Measurements from ENCODE around the gene PRXL2A.

GRCh38 chr10:79286117-79287059 is 60.9 kb upstream of the PPIF start:
- PRO-cap: no peak
- RAMPAGE, long total RNA: no peak

GRCh38 chr10:79287874-79288967 is 59.0 kb upstream of the PPIF start:
- PRO-cap: no peak
- RAMPAGE, long total RNA: no peak

DNA sequence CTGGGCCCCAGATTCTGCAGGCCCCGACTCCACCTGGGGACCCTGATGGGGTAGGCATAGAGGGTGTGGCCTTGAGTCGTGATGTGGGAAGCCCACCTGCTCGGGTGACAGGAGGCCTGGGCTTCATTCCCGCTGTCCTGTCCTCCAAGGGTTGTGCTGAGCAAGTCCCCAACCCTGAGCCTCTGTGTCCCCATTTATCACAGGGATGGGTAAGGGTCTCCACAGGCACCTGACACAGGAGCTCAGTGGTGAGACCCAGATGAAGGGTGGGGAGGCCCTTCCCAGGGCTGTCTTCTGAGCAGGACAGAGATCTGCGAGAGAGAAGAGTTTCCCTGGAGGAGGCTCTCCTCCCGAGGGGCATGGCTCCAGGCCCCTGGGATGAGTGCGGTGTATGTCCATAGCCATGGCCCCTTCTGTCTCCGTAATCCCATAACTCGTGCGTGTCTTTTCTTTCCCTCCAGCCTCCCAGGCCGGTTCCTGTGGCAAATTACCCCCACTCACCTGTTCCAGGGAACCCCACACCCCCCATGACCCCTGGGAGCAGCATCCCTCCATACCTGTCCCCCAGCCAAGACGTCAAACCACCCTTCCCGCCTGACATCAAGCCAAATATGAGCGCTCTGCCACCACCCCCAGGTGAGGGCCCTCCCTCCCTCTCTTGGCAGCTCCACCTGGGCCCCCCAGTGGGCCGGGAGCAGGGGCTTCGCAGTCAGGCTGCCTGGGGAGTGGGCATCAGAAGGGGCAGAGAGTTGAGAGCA is 49.1 kb upstream of the PPIF start:
- PRO-cap: no peak
- RAMPAGE, long total RNA: no peak

DNA sequence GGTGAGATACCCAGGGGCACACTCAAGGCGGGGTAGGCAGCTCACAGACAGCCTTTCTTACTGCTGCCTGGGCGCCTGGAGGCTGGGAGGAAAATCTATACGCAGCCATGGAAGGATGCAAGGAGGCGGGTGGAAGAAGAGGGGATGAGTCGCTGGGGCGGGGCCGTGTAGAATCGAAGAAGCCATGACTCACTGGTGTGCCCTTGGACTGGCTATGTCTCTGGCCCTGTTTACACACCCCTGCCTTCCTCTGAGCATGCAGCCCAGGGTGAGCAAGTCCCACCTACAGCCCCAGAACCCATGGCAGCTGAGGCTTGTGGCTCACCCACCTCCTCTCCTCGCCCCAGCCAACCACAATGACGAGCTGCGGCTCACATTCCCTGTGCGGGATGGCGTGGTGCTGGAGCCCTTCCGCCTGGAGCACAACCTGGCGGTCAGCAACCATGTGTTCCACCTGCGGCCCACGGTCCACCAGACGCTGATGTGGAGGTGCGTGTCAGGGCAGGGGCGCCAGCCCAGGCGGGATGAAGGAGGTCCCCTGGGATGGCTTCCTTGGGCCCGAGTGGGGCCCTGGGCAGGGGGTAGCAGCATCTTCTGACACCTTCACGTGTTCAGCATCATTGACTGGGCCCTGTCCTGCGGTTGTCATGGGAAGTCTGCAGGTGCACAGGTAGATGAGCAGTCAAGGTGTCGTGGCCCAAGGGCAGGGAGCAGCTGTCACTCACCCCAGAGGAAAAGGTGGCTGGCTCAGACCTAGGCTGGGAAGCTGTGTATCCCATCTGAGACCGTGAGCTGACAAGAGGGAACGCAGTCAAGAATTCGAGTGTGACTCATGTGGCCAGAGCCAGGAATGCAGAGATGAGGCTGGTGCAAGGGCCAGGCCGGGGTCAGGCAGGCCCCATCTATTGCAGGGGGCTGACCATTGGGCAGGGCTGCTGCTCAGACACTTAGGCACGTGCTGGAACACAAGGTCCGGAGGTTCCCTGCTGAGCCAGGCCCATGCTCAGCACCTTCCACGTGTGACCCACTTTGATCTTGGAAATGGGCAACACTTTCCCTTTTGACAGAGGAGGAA is 48.2 kb upstream of the PPIF start:
- PRO-cap: no peak
- RAMPAGE, long total RNA: no peak

GRCh38 chr10:79301504-79302159 is 45.6 kb upstream of the PPIF start:
- PRO-cap: no peak
- RAMPAGE, long total RNA: no peak

- PRO-cap: no peak
- RAMPAGE, long total RNA: no peak
These were observed 33.5 kb upstream of the PPIF start for GRCh38 chr10:79313592-79314279.

- PRO-cap: no peak
- RAMPAGE, long total RNA: no peak
These were observed 23.9 kb upstream of the PPIF start for GRCh38 chr10:79323188-79323992.

DNA sequence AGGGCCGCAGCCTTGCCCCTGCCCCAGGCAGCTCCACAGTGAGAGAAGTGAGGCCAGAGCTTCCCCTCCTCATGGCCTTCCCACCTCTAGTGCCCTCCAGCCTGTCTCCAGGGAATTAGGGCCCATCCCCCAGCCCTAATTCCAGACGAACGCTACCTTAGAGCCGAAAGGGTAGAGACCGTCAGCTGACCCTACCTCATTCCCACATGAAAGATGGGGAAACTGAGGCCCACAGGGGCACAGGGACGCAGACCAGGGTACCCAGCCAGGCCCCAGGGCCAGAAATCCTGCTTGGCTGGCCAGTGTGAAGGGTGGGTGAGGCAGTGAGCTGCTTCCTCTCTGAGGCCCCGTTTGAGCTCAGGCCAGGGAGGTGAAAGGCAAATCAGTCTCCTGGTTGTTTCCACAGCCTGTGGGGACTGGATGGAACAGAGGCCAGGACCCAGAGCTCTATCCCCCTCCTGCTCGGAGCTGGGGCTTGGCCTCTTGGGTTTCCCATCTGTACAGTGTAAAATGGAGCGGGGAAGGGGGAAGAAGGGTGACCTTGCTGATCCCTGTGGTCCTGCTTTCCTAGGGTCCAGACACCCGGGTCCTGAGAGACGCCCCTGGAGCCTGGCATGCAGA is 9.8 kb downstream of the ZCCHC24 start:
- PRO-cap: no peak
- RAMPAGE, long total RNA: no peak

DNA sequence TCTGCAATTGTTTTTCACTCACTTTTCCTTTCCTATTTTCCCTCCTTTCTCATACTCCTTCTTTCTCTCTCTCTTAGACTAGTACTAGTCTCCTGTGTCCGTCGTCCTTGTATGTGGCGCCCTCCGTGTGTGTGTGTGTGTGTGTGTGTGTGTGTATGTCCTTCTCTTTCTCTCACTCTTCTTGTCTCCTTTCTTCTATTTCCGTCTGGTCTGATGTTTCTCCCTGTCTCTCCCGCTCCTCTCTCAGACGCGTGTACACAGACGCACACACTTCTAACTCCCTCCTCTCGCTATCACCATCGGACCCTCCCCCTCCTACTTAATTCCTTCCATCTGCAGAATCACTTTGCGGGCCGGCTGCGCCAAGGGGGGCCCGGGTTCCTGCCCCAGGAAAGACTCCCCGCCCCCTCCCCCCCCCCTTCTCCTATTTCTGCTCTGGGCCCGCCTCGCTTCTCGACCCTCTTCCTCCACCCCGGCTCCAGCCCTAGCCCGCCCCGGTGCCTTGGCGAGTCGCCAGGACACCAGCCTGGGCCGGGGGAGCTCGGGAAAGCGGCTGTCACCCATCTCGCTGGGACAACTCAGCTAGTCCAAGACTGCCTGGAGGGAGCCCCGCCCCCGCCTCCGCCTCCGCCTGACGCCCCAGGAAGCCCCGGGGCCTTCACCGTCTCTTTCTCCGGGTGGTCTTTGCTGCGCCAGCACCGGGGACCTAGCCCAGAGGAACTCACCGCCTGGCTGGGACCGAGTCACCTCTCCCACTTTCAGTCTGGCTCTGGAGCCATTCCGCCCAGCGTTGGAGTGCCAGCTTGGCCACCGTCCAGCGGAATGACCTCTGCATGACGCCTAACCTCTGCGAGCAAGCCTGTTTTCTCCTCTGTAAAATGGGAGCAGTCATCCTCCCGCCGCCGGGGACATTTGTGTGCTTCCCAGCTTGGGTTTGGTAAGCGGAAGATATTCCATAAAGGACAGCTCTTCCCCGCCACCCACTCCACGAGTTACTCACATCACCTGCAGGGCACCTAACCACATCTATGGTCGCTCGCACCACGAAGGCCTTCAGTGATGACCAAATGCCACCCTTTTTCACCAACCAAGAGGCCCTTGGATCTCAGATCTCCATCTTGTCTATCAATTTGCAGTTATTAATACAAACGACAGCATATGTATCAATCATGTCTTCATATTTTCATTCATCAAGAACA is 1.0 kb upstream of the ZCCHC24 start:
- PRO-cap: bidirectional peak, plus-strand start at position 186 of the sequence, minus-strand start at position 133 of the sequence; bidirectional peak, plus-strand start at position 485 of the sequence, minus-strand start at position 275 of the sequence; unidirectional peak, minus-strand start at position 544 of the sequence; unidirectional peak, minus-strand start at position 771 of the sequence
- RAMPAGE, long total RNA: no peak

DNA sequence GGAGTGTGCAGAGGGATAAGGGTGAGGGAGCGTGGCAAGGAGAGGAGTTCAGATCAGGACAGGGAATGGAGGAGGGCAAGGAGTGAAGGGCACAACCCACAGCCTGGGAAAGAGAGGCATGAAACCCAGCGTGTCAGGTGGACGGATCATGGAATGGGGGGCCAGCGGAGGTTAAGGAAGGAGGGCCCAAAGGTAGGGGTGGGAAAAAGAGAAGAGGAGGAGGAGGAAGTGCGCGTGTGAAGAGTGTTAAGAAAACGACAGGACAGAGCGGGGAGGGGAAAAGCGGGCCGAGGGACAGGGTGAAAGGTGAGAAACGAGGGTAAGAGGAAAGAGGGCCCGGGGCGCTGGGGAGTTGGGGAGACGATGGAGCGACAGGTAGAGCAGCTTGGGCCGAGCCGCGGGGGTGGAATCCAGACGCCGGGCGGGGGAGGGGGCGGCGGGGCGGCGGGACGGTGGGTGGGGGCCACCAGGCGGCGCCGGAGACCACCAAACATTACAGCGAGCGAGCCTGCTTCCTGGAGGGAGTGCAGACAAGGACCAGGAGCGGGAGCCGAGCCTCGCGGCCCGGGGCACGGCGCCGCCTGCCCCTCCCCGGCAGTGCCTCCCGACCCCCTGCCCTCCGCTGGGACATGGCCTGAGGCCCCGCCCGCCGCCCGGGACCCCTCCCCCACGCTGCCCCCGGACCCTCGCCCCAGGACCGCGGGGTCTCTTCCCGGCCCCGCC is 1.0 kb upstream of the NUTM2E start:
- PRO-cap: bidirectional peak, plus-strand start at position 493 of the sequence, minus-strand start at position 324 of the sequence
- RAMPAGE, long total RNA: no peak

DNA sequence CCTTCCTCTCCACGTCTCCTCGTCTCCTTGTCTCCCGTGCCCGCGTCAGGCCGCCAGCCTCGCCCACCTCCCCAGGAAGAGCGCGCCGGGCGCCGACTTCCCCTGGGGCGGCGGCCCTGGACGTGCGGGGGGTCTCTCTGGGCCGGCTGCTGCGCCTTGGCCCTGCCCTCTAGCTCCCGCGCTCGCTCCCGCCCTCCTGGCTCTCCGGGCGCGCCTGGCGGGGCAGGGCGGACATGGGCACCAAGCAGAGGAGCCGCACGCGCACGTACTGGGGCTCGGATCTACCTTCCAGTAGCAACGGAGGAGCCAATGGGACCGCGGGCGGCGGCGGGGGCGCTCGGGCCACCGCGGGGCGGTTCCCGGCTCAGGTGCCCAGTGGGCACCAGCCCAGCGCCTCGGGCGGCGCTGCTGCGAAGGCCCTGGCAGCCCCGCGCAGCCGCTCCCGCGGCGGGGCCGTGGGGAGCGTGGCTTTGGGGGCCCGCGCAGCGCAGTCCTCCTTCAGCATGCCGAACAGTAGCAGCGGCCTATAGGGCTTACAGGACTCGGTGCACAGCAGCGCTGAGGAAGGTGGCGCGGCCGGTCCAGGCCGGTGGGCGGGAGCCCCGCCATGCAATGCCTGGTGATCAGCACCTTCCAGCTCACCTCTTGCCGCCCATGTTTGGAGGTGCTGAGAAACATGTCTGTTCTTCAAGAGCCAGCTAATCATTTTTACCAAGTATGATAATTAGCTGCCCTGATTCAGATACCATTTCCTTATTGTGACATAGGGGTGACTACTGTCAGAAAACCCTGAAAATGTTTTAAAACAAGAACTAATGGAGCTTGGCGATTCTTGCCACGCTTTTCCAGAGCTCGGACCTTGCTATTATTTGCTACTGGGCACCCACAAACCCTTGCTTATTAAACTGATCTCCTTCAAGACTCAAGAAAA is 33.3 kb upstream of the SFTPD start:
- PRO-cap: bidirectional peak, plus-strand start at position 433 of the sequence, minus-strand start at position 283 of the sequence; bidirectional peak, plus-strand start at position 803 of the sequence, minus-strand start at position 535 of the sequence
- RAMPAGE, long total RNA: no peak

- PRO-cap: no peak
- RAMPAGE, long total RNA: no peak
These were observed 22.3 kb downstream of the PLAC9 start for GRCh38 chr10:80154691-80155296.

GRCh38 chr10:80168821-80169572 is 36.3 kb downstream of the ANXA11 start:
- PRO-cap: no peak
- RAMPAGE, long total RNA: no peak

DNA sequence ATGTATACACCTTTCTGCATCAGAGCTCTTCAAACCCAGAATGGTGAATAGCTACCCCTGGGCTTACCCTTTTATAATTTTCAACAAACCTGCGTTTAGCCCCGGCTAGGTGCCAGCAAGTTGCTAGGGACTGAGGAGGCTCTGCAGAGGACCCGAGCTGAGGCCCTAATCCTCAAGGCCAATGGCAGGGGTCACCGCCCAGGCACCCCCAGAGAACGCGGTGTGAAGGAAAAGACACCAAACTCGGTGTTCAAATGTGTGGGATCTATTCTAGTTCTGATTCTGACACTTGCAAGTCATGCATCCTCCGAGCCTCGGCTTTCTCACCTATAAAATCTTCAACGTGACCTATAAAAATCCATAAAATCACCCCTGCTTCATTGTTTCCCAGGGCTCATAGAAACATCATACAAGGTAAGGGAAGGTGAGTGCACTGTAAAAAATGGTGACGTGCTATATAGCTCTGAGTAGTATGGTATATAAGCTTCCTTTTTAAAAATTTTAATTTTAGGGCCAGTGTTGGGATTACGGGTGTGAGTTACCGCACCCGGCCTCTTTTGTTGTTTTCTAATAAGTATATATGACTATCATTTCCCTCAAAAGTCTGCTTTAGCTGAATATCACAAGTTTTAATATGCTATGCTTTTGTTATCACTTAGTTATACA is 2.6 kb upstream of the ANXA11 start:
- PRO-cap: no peak
- RAMPAGE, long total RNA: no peak

DNA sequence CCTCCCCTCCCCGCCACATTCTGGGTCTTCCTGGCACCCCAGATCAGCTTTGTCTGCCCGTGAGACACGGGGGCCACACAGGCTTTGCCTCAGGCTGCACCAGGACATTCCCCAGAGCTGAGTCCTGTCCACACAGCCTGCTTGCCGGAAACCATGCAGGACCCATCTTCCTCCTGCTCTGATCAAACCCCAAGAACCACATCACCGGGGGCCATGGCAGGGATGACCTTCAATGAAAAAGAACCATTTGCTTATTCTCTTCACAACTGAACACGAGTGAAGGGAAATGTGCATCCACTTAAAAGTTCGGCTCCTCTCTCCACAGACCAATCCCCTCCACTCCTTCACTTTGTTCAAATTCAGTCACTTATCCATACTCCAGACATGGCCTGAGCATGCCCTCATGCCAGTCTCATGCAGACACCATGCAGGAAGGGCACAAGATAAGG is 18.4 kb downstream of the MAT1A start:
- PRO-cap: no peak
- RAMPAGE, long total RNA: no peak

GRCh38 chr10:80283198-80283982 is 6.1 kb downstream of the MAT1A start:
- PRO-cap: no peak
- RAMPAGE, long total RNA: no peak

DNA sequence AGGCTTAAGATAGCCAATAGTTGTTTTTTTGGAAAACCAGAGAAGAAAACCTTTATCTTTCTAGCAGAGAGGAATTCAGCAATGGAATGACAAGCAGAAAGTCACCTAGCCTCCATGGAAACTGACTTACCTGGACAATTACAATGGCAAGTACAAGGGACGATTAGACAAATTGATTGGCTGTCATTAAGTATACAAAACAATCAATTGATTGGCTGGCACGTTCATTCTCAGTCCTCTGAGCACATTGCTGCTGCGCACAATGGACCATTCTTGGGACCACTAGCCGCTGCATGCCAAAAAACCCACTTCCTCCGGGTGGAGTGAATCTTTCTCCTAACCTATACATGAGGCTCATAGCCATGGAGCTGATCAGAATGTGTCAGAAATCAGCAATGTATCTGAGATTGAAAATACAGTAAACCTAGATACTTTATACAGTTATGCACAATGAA is 2.1 kb downstream of the MAT1A start:
- PRO-cap: no peak
- RAMPAGE, long total RNA: no peak

GRCh38 chr10:80322278-80322511 is 32.7 kb upstream of the MAT1A start:
- PRO-cap: no peak
- RAMPAGE, long total RNA: no peak

- PRO-cap: bidirectional peak, plus-strand start at chr10:80408491, minus-strand start at chr10:80408411; bidirectional peak, plus-strand start at chr10:80408805, minus-strand start at chr10:80408963
- RAMPAGE, long total RNA: no peak
These were observed at the start of gene PRXL2A for GRCh38 chr10:80408131-80409195. TSS of gene PRXL2A (plus strand) at chr10:80408551.

DNA sequence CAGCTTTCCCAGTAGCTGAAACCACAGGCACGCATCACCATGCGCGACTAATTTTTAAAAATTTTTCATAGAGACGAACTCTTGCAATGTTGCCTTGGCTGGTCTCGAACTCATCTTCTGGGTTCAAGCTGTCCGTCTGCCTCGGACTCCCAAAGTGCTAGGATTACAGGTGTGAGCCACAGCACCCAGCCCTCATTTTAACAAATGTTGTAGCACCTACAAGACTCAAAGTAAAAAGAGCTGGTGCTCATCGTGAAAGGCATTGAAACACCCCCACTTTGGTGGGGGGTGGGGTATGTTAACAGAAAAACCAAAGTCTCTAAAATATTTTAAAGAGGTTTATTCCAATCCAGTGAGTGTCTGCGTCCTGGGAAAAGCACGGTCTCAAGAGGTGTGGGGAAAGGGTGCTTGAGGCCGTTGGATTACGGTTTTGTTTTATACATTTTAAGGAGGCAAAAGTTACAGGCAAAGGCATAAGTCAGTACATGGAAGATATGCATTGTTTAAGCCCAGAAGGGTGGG is 12.3 kb downstream of the TSPAN14 start:
- PRO-cap: no peak
- RAMPAGE, long total RNA: no peak